ENCODE results near the genes RNF144B and CDKAL1.

GRCh38 chr6:18022893-18023480 is 35.6 kb upstream of the KIF13A start:
- PRO-cap: no peak
- RAMPAGE, long total RNA, 4 experiments: no peak in any of the 4 experiments

GRCh38 chr6:18141692-18142253 is 13.1 kb downstream of the TPMT start:
- PRO-cap: no peak
- RAMPAGE, long total RNA, 4 experiments: no peak in any of the 4 experiments

DNA sequence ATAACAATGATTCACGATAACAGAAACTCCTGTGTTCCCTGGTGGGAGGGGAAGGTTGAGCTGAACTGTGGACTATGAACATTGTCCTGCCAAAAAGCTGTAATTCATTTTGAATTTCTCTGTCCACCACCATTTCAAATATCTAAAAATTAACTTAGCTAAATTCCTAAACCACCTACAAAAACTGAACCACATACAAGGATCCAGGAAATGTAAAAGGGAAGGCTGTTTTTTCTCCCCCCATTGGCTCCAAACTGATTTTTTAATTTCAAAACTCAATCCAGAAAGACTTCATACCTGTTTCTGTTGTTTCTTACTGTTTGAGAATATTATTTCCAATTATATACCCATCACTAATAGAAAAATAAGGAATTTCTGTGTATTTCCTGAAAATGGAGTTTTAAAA is 7.5 kb downstream of the TPMT start:
- PRO-cap: no peak
- RAMPAGE, long total RNA, 4 experiments: no peak in any of the 4 experiments

DNA sequence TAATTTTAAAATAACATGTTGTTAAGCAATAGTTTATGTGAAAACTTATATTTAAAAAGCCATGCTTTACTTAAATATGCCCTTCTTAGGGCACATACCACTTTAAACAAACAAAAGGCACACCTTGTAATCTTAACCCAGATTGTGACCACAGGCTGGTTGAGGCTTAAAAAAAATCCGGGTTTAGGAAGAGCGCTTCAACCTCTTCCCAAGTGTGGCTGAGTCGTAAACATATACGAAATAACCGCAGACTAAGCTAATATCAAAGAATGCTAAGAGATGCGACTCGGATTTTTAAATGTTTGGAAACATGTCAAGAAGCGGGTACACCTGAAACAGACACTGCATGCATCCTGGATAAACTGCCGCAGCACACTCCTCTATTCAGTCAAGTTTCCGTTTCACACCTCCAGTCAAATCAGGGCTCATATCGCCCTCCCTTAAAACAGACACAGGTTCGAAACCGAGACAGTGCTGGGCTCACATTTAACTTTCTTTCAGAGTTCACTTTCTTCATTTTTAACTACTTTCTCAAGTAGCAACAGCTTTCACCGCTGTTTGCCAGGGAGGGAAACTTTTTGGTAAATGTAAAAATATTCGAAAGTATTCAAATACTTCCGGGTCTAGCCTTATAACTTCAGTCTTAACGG is 1.4 kb downstream of the DEK start:
- PRO-cap: no peak
- RAMPAGE, long total RNA, 4 experiments: no peak in any of the 4 experiments

DNA sequence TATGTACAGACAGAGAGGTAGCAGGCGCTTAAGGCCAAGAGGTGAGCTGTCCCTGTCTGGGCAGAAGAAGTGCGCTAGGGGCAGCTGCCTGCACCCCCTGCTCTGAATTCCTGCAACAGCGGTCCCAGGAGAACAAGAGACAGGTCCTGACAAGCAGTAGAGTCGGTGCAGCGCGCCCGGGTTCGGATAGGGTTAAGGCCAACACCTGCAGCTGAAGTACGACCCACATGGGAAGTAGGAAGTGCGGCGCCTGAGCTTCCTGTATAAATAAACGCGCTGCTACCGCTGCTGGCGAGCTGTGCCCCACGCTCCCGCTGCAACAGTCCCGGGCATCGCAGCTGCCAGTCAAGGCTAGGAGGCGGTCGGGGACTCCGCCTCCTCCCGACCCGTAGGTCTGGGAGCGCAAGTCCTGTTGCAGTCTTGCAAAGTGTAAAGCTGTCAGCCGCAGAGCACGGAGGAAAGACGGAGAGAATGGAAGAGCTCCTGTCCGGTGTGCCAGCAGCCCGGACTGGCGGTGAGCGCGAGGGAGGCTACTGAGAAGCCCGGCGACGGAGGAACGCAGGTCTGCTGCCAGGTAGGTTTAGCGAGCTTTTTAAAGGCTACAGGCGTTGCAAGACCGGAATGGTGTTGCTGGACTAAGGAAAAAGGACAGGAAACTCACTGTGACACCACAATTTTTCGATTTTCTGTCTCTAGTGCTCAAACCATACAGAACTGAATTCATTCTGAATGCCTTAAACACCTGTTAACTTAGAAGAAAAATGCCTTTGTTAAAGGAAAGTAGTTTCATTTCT is at the start of gene RNF144B:
Gene RNF144B (plus strand): TSS at position 294 of the 794 bp plus-strand sequence.
- PRO-cap: bidirectional peak, plus-strand start at position 459 of the sequence, minus-strand start at position 318 of the sequence
- RAMPAGE, long total RNA, 4 experiments: start-site peak on the plus strand in 3 of 4 experiments, centred at positions 287 to 445 of the sequence, 18 to 48 reads per replicate

- PRO-cap: no peak
- RAMPAGE, long total RNA, 4 experiments: no peak in any of the 4 experiments
Measured at GRCh38 chr6:19232083-19232670, 605.0 kb upstream of the ID4 start.

- PRO-cap: bidirectional peak, plus-strand start at chr6:19804904, minus-strand start at chr6:19804750
- RAMPAGE, long total RNA, 4 experiments: no peak in any of the 4 experiments
Measured at GRCh38 chr6:19804238-19805130, 32.7 kb upstream of the ID4 start.

DNA sequence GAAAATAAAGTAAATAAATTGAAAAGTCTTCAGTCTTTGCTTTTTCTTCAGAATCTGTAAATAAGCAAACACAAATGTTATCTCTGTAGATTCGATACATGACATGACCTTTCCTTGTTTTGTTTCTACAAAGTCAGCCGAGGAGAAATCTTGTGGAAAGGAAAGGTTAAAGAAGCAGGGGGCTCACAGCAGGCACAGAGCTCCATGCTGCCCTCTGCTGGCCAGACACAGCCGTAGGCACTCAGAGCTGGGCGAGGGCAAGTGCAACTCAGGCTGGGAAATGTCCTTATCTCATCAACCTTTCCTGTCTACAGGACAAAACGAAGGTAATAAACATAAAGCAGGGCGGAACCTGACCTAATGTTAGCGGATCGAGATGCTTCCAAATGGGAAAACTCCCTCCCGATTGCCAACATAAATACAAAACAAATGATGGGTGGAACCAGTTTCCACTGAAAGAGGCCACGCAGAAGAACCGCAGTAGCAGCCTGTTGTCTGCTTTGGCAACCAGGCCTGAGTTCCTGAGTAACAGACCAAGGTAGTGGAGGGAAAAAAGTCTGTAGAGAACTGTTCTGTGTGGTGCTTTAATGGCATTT is 85.5 kb downstream of the MBOAT1 start:
- PRO-cap: no peak
- RAMPAGE, long total RNA, 4 experiments: no peak in any of the 4 experiments

DNA sequence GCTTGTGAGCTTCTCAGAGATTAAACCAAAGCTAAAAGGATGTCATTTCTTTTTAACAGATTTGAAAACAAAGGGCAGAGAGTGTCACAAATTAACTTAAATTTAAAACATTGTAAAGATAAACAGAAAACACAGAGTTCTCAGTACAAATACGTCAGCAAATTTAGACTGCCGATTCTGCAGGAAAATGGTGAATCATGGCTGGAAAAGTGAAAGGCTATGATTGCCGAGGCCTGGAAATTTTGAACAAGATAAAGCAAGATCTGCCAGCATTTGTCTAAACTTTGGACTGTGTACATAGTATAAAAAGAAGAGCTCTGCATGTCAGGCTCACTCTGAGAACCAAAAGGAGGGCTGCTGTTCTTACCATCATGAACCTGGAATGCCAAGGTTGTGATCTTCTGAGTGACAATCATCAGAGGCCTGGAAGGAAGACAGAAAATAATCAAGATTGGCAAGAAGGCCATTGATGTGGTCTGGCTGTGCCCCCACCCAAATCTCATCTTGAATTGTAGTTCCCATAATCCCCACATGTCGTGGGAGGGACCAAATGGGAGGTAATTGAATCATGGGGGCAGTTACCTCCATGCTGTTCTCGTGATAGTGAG is 81.4 kb downstream of the MBOAT1 start:
- PRO-cap: no peak
- RAMPAGE, long total RNA, 4 experiments: no peak in any of the 4 experiments

DNA sequence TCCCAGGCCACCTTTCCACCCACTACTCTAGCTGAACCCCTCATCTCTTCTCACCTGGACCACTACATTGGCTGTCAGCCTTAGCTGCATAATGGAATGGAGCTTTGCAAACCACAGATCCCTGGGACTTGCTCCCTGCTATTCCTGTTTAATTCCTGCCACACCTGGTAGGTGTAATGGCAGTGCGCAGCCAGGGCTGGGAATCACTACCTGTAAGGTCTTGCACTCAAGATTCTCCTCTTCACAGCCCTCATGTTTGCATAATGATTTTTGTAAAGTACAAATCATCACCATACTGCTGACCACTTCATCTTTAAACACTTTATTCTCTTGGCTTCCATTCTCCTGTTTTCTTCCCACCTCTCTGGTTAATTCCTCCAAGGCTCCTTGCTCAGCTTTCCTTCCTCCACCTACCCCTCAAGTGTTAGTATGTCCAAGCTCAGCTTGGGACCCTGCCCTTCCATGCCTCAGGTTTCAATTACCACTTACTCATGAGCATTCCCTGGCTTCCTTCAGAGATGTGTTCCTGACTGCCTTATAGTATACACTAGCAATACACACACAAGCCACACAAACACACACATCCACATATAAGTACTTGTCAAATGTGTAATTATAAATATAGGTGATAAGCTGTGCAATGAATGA is 67.7 kb downstream of the MBOAT1 start:
- PRO-cap: no peak
- RAMPAGE, long total RNA, 4 experiments: no peak in any of the 4 experiments

DNA sequence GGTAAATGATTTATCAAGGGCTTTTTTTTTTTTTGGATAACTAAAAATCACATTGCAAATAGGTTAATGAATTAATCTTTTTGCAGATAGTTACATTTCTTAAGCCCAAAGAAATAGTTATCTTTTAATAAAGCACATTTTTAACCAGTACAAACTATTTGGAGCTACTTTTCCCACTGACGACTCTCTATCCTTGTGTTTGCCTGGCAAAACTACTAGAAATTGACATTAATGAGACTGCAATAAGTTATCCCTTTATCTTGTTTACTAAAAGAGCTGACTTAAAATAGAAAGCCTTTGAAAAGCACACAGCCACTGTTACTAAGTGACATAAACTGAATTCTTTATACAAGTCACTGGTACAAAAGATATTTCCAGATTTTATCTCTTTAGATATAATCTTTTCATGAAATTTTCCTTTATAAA is 9.7 kb downstream of the MBOAT1 start:
- PRO-cap: no peak
- RAMPAGE, long total RNA, 4 experiments: no peak in any of the 4 experiments

DNA sequence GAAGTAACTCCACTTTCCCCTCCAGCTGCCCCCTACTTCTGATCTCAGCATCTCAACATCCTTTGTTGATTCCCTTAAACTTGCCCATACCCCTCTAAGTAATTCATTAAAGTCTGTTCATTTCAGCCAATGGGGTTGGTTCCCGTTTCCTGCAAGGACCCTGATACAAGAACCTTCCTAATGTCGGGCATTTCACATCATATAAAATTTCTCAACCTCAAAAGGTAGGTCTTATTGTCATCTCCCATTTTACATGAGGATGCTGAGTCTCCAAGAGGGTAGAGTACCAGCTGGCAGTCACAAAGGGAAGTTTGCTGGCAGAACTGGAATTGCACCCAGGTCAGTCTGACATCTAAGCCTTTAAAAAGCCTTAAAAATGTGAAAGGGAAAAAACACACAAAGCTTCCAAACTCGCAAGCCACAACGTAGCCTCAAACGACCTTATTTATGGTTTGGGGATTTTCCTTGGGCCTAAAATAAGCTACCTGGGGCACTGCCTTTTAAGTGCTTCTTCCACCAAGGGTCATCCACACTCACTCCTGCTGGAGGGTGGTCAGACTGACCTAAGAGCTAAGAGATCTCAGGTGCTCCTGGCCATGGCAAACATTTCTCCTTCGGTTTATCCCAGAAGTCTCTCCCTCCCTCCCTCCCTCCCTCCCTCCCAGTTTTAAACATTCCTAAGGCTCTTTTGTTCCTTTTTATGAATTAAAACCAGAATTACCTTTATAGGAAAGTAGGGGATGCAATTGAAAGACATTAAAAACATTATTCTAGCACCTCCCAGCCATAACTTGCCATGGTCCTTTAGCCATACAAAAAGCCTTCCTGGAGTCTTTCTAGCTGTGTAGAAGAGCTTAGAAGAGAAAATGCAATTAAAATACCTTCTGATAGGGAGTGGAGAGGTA is 2.1 kb downstream of the MBOAT1 start:
- PRO-cap: no peak
- RAMPAGE, long total RNA, 4 experiments: no peak in any of the 4 experiments

GRCh38 chr6:20366169-20366925 is 35.3 kb upstream of the E2F3 start:
- PRO-cap: no peak
- RAMPAGE, long total RNA, 4 experiments: no peak in any of the 4 experiments

- PRO-cap: no peak
- RAMPAGE, long total RNA, 4 experiments: no peak in any of the 4 experiments
Measured at GRCh38 chr6:20404438-20405148, 2.9 kb downstream of the E2F3 start.

GRCh38 chr6:20417598-20418250 is 16.0 kb downstream of the E2F3 start:
- PRO-cap: no peak
- RAMPAGE, long total RNA, 4 experiments: no peak in any of the 4 experiments

- PRO-cap: unidirectional peak, plus-strand start at chr6:20534489
- RAMPAGE, long total RNA, 4 experiments: start-site peak on the plus strand in 3 of 4 experiments, at chr6:20534447-20534542 at its widest, 60 to 82 reads per replicate
Measured at GRCh38 chr6:20534253-20534927, at the start of gene CDKAL1. CDKAL1 (plus strand) TSS chr6:20534457.

GRCh38 chr6:20534928-20535335 is 675 bp downstream of the CDKAL1 start:
- PRO-cap: no peak
- RAMPAGE, long total RNA, 4 experiments: start-site peak on the plus strand in 1 of 4 experiments, at chr6:20535250-20535392 at its widest, 21 reads per replicate

GRCh38 chr6:21258505-21258975 is 335.0 kb upstream of the SOX4 start:
- PRO-cap: no peak
- RAMPAGE, long total RNA, 4 experiments: no peak in any of the 4 experiments

DNA sequence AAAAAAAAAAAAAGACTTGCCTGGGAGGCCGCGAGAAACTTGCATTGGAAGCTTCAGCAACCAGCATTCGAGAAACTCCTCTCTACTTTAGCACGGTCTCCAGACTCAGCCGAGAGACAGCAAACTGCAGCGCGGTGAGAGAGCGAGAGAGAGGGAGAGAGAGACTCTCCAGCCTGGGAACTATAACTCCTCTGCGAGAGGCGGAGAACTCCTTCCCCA is 487 bp downstream of the SOX4 start:
- PRO-cap: no peak
- RAMPAGE, long total RNA, 4 experiments: no peak in any of the 4 experiments

- PRO-cap: unidirectional peak, plus-strand start at chr6:21987691
- RAMPAGE, long total RNA, 4 experiments: no peak in any of the 4 experiments
Measured at GRCh38 chr6:21987453-21987874, 309.4 kb downstream of the PRL start.

All from sigmoid colon (tissue), 4 donors.